H9 (cell line): ENCODE measurements around a stretch of chr10.

DNA sequence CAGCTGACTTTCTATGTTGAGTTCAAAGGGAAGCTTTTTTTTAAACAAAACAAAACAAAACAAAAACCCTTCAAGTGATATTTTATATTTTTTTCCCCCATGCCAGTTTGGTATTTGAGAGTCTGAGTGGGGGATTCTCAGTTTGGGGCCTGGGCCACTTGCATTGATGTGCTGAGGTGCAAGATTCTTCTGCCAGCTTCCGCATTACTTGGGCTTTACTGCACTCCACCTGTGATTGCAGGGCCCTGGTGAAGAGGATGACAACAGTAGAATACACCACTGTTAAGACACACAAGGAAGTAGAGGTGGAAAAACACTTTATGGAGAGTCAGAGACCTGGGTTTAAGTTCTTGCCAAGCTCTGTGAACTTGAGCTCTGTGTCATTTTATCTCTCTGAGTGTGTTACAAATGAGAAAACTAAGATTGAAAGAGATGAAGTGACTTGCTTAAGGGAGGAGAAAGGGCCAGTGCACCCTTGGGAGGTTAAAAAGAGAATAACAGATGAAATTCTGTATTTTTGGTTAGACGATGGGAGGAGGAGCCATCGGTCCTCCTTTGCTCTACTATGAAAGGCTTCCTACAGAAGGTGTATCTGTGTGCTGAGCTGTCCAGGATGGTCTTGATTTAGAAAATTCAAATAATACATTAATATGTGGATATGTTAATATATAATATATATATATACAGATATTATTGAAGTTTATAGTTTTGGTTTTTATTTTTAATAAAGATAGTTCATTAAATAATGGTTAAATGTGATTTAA, 209.5 kb downstream of the LRMDA start:
- PRO-cap = no peak

DNA sequence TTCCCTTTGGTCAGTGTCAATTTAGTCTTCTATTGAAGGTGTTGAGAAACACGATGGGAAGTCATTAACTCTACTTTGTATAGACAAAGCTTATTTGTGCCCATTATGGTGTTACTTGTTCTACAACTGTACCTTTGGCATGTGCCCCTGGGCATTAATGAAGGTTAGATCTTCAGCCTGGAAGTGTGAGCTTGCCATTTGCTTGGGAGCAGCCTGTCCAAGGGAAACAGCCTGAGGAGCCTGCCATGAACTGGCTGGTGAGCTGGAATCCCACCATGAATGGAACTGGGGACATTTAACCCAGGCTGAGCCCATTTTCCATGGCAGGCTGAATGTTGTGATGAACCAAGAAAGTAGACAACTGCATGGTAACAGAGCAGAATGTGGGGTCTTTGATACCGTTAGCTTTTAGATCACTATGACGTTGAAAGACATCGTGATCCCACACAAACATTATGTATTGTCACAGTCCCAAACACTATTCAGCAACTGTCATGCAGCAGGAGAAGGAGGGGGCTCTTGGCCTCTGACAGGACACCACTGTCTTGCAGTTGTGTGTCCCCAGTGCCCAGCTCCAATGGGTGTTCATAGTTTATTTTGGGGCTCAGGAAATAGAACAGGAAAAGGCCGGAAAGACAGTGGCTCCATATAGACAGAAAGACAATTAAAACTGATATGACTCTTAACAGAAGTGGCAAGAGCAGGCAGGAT, 291.7 kb downstream of the LRMDA start:
- PRO-cap = no peak

DNA sequence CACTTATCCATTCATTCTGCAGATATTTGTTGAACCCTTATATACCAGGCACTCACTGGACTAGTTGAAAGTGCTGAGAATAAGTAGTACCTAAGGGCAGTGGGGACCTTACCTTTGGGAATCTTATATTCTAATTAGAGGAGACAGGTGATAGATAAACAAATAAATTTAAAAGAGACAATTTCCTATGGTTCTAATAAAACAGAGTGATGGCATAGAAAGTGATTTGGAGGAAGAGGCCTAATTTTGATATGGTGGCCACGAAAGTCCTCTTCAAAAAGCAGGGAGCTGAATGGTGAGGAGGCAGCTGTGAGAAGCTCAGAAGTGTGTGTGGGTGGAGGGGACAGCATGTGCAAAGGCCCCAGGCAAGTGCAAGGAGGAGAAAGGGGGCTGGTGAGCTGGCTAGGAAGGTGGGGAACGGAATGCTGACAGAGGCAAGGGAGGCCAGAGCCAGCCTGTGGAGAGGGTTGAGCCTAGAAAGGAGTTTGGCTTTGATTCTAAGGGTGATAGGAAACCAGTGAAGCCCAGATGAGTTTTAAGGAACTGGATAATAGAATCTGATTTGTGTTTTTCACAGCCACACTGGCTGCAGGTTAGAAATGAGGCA, 321.9 kb downstream of the LRMDA start:
- PRO-cap = no peak

DNA sequence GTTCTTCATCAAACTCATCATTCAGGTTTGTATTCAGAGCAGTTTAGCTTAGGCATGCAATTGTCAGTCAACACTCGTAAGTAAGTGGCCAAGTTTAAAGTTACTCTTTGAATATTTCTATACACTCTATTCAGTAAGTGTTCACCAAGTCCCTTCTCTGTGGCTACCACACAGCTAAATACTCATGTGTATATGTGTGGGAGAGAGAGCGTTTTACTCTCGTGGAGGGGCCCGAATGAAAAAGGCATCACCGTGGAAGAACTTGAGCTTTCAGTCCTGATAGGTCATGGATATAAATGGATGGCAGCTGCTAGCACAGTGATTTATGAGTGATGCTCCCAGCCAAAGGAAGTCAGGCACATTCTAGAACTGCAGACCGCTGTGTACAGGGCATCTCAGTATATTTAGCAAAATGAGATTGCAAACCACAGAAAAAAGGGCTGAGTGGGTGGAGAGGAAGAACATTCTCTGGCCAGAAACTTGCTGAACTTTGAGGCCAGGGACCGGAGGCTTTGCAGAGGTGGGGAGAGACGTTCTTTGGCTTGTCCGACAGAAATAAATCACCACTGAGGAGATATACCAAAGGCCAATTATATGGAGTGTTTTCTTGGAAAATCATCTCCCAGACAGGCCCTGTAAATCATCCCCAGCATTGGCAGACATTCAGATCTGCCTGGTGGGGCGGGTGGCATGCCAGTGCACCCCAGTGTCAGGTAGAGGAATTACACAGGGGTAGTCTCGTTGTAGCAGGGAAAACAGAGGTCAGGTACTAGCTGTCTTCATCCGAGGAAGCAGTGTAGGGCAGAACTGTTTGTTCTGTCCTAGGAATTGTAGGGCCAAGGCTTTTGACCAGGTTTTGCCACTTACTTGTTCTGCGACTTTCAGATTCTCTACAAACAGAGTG, 655.3 kb downstream of the LRMDA start:
- PRO-cap = no peak

GRCh38 chr10:76116744-76117270, 685.4 kb downstream of the LRMDA start:
- PRO-cap = no peak

GRCh38 chr10:76432958-76434040, 1001.9 kb downstream of the LRMDA start:
- PRO-cap = no peak

GRCh38 chr10:77072983-77073480, 564.6 kb downstream of the KCNMA1 start:
- PRO-cap = no peak

DNA sequence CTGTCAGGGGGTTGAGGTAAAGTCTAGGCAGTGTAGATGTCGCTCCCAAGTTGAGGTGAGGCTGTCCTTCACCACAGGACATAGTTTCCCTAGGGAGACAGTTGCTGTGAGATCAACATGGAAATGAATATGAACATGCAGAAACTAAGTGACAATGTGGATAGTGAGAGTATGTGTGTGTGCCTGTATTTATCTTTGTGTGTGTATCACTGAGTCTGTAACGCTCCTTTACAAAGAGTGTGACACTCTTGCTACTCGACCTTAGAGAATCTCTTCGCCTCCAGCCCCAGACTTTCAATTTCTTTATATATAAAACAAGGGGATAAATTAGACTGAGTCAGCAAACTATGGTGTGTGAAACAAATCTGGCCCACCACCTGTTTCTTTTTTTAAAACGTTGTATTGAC, 240.6 kb downstream of the KCNMA1 start:
- PRO-cap = no peak

DNA sequence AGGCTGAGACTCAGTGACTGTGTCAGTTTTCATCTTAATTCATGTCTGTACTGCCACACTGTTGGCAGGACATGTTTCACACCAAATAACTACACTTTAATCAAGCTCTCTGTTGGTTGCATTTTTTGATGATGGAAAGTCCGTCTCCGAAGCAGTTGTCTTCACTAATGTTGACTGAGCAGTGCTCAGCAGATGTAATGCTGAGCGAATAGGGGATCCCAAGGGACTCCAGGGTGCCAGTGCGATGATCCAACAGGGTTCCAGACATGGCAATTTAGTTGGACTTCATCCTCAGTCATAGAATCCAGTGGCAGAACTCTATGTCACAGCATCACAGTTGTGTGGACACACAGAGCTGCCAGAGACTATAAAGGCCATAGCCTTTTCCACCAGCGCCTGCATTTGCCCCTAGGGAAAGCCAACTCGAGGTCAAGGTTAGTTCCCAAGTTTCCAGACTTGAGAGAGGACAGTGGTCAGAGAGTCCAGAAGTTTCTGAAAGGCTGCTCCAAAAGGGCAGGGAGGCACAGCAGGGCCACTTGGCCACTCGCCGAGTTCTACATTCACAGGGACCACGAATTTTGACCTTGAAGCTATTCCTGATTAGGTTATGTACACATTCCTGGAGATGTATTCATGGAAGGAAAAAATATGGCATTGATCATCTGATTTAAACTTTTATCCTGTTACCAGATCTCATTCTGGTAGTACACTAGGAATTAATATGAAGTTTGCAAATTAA, 170.2 kb downstream of the KCNMA1 start:
- PRO-cap = no peak

- PRO-cap = no peak
Measured at GRCh38 chr10:77497902-77498842, 139.4 kb downstream of the KCNMA1 start.

- PRO-cap = no peak
Measured at GRCh38 chr10:77529873-77530354, 107.7 kb downstream of the KCNMA1 start.

DNA sequence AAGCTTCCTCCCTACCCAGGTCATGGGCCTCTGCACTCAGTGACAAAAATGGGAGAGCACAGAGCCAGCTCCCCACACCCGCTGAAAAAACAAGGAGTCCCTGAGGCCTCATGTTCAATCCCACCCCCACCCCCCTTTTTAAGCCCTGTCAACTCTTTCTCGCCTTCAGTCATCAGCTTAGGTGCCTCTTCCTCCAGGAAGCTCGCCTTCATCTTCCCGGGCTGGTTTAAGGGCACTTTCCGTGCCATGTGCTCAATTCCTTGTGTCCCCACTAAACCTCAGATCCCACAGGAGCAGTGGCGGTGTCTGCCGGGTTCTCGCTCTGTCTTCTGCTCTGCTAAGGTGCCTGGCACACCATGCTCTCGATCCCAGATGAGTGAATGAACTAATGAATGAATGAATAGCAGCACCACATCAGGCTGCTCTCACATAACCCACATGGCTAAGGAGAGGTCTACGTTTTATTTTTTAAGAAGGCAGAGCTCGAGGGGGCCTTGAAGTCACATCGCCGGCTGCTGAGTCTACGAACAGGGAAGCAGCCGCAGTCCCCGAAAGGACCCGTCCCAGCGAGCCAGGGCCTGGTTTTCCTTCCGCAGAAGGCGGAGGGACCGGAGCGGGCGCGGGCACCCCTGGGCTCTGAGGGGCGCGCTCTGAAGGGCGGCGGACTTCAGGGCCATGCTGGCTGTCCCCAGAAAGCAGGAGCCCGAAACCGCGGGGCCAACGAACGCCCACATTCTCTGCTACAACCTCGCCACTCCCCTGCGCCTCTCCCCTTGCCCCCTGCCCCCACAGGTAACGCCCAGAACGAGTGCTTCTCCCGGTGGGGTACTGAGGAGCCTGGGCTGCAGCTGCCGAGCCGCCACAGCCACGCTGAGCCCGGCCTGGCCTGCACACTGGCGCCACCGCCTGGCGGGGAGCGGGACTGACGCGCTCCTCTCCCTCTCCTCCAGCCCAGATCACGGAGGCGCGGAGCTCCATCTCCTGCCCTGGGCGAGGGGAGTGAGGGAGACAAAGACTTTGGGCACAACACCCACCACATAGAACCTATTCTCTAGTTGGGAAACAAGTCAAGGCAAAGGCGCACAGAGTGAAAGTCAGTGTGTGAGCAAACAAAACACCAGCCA, 73.5 kb upstream of the KCNMA1 start:
- PRO-cap = bidirectional peak, plus-strand start at position 813 of the sequence, minus-strand start at position 775 of the sequence; unidirectional peak, minus-strand start at position 856 of the sequence

- PRO-cap = unidirectional peak, plus-strand start at chr10:77846901; unidirectional peak, plus-strand start at chr10:77846918; unidirectional peak, minus-strand start at chr10:77847291
Measured at GRCh38 chr10:77846666-77847497, 79.7 kb downstream of the DLG5 start.

GRCh38 chr10:77856569-77857812, 69.6 kb downstream of the DLG5 start:
- PRO-cap = no peak

GRCh38 chr10:77859409-77859989, 67.1 kb downstream of the DLG5 start:
- PRO-cap = no peak

GRCh38 chr10:77901719-77902592, 24.6 kb downstream of the DLG5 start:
- PRO-cap = no peak

GRCh38 chr10:78028868-78029267, 447 bp downstream of the POLR3A start:
- PRO-cap = unidirectional peak, plus-strand start at chr10:78029082

- PRO-cap = no peak
Measured at GRCh38 chr10:78039400-78040514, 6.1 kb downstream of the RPS24 start.

DNA sequence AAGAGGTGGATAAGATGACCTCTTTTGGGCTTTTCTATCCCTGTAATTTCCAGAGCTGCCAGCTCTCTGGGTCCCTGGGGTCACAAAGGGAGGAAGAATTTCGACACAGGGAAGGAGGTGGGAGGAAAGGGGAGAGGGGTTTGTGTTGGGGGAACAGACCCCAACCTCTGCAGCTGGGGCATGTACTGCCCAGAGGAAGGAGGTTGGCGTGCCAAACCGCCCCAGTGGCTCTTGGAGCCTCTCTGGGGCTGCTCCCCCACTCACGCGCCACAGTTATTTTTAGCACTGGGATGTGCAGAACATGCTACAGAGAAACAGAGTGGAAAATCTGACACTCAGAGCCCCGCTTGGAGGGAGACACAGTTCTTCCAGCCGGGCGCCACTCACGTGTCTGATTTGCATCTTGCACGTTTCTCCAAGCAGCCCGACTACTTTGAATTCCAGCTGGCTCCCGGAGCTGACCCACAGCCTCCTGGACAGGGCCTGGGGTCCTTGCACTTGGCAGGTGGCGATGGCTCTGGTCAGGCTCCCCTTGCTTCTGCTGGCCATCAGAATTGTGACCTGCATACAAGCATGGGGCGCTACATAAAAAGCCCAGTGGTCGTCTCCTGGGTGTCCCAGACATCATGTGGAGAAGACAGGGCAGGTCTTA, 182.0 kb downstream of the RPS24 start:
- PRO-cap = no peak

DNA sequence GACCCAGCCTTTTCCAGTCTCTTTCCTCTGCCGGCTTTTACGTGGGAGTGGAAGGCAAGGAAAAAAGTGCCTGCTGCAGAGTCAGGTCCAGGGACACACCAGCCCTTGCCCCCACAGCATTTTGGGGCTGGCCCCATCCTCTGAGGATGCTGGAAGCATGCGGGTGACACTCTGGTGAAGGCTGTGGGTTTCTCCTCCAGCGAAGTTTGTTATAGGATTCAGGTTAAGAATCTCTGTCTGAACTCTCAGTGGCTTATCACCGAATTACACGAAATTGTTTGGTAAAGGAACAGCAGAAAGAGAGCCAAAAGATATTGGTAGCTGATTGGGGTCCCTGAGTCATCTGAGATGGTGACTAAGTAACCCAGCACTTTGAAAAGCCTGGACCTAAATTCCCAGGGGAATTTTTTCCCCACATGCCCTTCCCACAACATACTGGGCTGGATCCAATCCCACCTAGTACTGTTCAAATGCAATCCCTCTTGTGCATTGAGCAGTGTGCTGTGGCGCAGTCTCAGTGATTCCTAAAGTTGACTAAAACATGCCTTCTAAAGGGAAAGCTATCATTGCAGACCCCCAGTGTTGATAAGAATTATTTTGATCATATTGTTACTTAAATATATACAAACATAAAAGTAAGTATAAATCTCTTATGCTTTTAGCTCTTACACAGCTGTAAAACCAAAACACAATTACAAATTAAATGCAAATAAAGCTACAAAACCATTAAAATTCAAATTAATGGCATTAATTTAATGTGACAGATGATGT, 424.5 kb downstream of the RPS24 start:
- PRO-cap = no peak